ENCODE measurements around a stretch of chr7.

DNA sequence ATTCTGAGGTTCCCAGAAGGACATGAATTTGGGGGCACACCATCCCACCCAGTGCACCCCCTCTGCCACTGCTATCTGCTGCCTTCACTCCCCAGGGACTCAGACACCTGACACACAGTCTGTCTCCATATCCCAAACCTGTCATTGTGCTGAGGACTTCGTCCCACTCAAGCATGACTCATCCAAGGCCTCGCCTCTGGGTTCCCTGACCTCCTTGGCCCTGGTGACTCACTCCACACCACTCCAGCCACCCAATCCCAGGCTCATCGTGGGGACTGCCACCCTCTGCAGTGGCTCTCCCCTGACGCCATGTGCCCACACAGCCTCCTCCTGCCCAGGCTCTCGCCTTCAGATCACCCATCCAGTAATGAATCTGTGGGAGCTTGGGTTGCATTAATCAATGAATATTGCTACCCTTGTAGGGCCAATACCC lies 6.6 kb upstream of the INSIG1 start:
- PRO-cap: no peak

DNA sequence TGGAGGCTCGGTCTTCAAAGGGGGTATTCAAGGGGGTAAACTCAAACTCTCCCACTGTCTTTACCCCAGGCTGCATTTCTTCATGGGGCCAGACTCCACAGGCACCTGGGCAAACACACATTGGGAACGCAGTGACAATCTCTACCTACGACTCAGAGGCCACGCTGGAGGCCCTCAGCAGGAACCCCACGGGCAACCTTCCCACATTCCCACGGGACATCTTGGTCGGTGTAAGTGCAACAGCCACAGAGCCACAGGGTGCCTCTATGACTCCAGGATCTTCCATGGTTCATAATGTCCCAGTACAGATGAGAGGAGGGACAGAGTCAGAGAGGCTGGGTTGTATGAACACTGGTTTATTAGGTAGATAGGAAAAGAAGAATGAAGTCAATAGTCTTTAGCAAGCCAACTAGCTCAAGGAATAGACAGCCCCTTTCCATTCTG lies 2.1 kb upstream of the INSIG1 start:
- PRO-cap: no peak

DNA sequence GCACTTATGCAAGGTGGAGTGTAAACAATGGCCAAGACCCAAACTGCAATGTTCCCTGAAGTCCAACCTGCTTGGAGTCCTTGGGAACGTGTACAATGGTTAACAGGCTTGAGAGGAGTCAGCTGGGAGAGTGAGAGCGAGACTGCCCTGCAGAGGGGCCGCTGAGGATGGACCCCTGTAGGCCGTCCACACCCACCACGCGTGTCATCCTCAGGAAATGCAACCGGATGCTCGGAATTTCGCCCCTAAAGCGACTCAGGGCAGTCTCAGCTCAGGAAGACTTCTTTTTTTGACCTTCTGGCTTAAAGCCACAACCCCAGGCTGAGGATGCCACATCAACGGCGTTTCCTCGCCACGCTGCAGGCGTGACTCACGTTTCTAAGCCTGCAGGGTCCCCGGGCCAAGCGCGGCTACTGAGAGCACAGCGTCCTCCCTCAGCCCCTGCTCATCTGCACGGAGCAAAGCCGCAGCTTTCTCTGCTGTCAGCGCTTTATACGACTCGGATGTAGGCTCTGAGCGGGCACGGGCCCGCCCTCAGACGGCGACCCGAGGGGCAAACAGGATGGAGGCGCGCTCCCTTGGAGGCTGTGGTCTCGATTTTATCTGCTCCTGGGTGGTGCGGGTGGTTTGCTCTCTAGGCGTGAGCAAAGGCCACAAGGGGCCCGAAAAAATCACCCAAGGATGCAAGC lies 877 bp upstream of the INSIG1 start:
- PRO-cap: bidirectional peak, plus-strand start at position 537 of the sequence, minus-strand start at position 466 of the sequence

DNA sequence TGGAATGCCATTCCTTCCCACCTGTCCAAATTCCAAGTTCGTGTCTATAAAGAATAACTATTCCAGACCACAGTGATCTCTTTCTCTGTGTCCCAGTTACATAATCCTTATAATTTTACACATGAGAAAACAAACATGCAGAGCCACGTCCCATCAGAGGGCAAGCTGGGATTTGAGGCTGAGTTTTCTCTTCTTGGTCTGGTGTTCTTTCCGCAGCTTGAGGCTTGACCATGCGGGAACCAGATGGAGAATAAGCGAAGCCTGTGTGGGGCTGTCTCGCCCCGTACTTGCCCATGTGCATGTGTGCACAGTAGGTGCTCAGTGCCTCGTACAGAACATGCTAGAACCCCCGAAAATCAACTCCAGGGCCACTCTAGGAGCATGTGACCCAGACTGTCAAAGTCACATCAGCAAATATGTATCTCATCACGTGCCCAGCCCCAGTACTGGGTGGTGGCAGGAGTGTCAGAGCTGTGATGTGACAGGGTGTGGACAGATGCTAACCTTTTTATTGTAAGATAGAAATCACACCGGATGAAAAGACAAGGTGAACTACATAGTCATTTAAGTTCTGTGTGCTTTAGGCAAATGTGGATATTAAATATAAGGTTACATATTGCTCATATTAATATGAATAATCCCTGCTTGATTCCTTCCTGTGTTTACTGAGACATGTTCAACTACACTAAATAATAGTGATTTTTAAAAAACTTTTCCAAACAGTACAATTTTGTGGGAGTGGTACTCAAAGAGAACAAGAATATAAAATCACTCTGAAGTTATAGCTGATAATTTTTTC lies 3.2 kb downstream of the INSIG1 start:
- PRO-cap: no peak

DNA sequence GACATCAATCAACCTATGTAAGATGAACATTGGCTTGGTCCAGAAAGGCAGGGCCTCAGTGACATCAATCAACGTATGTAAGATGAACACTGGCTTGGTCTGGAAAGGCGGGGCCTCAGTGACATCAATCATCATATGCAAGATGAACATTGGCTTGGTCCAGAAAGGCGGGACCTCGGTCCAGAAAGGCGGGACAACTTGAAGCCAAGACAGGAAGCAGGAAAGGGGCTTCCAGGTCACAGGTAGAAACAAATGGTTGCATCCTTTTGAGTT lies 43.3 kb upstream of the EN2 start:
- PRO-cap: no peak

DNA sequence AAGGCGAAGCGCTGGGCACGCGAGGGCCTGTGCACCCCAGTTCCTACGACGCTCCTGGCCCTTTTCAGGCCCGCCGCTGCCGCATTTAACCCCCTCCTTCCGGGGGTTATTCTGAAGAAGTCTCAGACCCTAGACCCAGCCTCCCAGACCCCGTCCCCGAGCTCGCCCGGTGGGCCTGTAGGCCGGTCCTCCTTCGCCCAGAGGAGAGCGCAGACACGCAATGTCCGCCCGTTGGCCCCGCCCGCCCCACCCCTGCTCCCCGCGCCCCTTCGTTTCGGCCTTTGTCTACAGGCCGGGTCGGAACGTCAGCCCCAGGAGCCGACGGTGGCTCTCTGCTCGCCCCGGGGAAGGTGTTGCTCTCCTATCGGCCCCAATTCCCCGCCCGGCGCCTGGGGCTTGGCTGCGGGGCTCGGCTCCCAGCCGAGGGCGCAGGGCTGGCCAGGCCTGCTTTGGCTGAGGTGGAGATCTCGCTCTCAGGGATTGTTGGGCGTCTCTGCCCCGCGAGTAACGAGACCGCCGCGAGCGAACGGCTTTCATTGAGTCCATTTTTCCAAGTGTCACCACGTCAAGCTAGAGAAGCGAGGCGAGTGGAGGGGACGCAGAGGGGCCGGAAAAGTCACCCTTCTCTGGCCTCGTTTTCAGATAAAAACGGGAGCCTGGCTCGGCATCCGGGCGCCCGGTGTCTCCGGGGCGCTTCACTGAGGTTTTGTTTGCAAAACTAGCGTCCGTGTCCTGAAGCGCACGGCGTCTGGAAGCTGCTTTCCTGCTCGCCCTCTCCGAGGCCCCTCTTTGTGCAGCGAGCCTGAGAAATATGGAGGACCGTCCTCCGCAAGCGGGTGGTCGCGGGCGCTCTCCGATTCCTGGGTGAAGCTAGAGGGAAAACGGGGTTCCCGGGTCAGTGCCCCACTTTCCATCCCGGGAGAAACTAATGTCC lies 3.8 kb upstream of the EN2 start:
- PRO-cap: no peak

- PRO-cap: no peak
These were observed 8.9 kb downstream of the EN2 start for GRCh38 chr7:155466715-155467290.

- PRO-cap: no peak
These were observed 9.8 kb downstream of the EN2 start for GRCh38 chr7:155467532-155468243.

DNA sequence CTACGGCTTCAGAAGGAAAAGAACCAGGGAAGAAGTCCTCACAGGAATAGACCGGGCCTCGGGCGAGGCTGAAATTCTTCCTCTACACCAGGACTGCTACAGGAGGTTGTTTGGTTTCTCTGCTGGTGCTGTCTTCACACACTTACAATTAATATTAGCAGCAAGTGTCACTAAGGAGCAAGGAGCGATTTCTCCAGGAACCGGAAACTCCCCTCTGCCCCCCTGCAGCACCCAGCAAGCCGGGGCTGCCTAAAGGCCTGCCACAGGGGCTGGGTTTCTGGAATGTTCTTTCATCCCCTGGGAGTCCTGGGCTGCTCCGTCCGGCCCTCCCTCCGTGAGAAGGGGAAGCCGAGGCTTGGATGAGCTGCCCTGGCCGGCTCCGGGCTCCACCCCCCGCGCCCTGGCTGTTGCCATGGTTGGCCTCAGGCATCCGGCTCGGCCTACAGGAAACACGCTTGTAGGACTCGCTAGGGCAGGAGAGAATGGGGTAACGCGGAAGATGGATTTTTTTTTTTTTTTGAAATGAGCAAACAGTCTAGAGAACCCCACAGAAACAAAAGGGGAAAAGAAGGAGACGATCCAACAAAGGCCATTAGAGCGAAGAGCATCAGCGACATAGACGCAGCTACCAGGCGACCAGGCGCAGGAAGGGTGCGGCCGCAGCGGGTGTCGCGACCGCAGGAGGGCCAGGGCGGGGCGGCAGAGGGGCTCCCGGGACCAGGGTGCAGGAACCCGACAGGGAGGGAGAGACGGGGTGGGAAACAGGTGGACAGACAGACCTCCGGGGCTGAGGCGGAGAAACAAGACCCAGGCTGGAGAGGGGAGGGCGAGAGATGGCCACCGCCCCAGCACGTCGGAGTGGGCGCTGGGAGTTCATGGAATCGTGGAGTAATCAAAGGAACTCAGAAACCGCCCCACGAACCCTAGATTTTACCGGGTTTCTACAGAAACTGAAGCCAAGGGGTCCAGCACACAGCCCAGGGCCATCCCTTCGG lies 33.1 kb downstream of the EN2 start:
- PRO-cap: no peak

GRCh38 chr7:155590236-155590991 lies 44.1 kb upstream of the CNPY1 start:
- PRO-cap: no peak

DNA sequence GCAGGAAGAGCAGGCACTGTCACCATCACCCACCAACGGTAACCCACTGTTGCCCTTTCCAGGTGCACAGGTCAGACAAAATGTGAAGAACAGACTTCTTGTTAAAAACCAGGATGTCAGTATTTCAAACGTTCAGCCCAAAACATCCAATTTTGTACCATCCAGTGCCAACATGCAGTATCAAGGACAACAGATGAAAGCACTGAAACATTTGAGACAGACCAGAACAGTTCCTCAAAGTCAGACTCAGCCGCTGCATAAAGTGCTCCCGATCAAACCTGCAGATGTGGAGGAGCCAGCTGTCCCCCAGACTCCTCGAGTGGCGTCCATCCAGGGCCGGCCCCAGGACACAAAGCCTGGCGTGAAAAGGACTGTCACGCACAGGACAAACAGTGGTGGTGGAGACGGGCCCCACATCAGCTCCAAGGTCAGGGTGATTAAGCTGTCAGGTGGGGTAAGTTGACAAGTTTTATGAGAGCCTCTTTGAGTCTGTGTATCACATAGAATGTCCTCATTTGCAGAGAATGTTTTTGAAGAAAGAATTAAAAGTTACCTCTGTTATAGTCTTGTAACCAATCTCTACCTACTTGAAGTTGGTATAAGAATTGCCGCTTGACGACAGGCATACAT lies 67.0 kb downstream of the SHH start:
- PRO-cap: no peak

- PRO-cap: no peak
These were observed 48.7 kb downstream of the SHH start for GRCh38 chr7:155763491-155764090.

- PRO-cap: no peak
These were observed 141.4 kb upstream of the SHH start for GRCh38 chr7:155953664-155954103.

DNA sequence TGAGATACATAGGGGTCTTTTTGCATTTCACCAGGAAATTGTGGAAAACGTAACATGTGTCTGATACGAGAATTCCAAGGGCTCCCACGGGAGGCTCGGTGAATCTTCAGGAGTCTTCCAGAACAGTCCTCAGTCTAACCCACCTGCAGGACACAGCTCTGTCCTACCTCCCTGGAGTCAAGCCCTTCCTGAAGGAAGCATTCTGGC lies 105.2 kb upstream of the RNF32 start:
- PRO-cap: no peak

GRCh38 chr7:156673785-156674745 lies 33.5 kb downstream of the RNF32 start:
- PRO-cap: no peak

- PRO-cap: no peak
These were observed 34.8 kb downstream of the RNF32 start for GRCh38 chr7:156675172-156676052.

- PRO-cap: no peak
These were observed 38.4 kb downstream of the RNF32 start for GRCh38 chr7:156678760-156679495.

- PRO-cap: no peak
These were observed 122.3 kb downstream of the RNF32 start for GRCh38 chr7:156762780-156763395.

DNA sequence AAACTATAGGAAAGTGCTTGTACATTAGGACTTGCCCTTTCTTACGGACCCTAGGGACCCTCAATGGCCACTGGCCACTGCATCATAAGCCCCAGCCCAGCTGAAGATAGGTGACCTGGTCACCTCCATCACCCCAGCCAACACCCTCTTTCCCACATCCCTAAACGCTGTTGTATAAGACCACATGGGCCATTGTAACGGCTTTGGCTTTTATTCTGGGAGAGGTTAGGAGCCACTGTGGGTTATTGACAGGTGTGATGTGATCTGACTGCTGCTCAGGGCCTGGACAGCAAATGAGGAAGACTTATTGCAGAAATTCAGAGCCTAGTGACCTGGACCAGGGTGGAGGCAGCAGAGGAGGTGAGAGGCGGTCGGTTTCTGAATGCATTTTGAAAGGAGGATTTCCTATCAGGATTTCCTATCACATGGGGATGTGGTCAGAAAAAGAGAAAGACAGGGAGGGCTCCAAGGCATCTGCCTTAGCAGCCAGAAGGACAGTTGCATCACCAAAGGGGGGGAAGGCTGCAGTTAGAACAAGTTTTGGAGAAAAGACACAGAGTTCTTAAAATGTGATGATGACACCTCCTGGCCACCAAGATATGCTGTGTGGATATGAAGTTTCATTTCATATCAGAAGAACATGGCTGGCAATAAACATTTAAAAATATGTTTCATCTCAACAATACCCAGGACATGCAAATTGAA lies 2.3 kb upstream of the LMBR1 start:
- PRO-cap: no peak

- PRO-cap: no peak
These were observed 15.9 kb upstream of the LMBR1 start for GRCh38 chr7:156908930-156909326.

Data from penis (tissue), 1 donor.